Upper lobe of left lung (tissue), 5 donors: ENCODE measurements around the genes SPRY3, TMLHE and VAMP7.

- PRO-cap, 2 experiments: no peak in any of the 2 experiments
- RAMPAGE, long total RNA, 4 experiments: no peak in any of the 4 experiments
Measured at GRCh38 chrX:155216626-155217293, 500 bp downstream of the VBP1 start.

DNA sequence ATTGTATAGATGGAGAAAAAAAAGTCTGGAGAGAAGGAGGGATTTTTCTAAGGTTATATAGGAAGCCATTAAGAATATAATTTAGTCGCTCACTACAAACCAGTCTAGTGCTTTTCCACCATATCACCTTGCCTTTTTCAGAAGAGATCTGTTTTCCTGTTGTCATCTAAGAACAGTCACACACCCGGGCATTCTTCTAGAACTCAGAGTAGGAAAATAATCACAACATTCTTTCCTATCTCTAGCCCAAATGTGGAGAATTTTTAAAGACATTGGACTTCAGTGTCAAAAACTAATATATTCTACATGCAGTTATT, 419 bp downstream of the CLIC2 start:
- PRO-cap, 2 experiments: no peak in any of the 2 experiments
- RAMPAGE, long total RNA, 4 experiments: no peak in any of the 4 experiments

- PRO-cap, 2 experiments: peak in 2 of 2 experiments; most common plus-strand start chrX:155612586 (in 1); most common minus-strand start chrX:155612571 (in 2)
- RAMPAGE, long total RNA, 4 experiments: start-site peak on the plus strand in 3 of 4 experiments, at chrX:155612282-155612630 at its widest, 11 to 37 reads per replicate
Measured at GRCh38 chrX:155612086-155612822, at the start of gene SPRY3. Gene SPRY3 (plus strand): TSS chrX:155612586.

- PRO-cap, 2 experiments: peak in 2 of 2 experiments; most common plus-strand start chrX:155613040 (in 2); most common minus-strand start chrX:155612943 (in 2)
- RAMPAGE, long total RNA, 4 experiments: start-site peak on the minus strand in 1 of 4 experiments, at chrX:155612895-155612925 at its widest, 99 reads per replicate
Measured at GRCh38 chrX:155612823-155613428, at the start of gene TMLHE. Gene TMLHE (minus strand): TSS chrX:155612952.

GRCh38 chrX:155641215-155641810, 28.6 kb upstream of the TMLHE start:
- PRO-cap, 2 experiments: no peak in any of the 2 experiments
- RAMPAGE, long total RNA, 4 experiments: no peak in any of the 4 experiments

DNA sequence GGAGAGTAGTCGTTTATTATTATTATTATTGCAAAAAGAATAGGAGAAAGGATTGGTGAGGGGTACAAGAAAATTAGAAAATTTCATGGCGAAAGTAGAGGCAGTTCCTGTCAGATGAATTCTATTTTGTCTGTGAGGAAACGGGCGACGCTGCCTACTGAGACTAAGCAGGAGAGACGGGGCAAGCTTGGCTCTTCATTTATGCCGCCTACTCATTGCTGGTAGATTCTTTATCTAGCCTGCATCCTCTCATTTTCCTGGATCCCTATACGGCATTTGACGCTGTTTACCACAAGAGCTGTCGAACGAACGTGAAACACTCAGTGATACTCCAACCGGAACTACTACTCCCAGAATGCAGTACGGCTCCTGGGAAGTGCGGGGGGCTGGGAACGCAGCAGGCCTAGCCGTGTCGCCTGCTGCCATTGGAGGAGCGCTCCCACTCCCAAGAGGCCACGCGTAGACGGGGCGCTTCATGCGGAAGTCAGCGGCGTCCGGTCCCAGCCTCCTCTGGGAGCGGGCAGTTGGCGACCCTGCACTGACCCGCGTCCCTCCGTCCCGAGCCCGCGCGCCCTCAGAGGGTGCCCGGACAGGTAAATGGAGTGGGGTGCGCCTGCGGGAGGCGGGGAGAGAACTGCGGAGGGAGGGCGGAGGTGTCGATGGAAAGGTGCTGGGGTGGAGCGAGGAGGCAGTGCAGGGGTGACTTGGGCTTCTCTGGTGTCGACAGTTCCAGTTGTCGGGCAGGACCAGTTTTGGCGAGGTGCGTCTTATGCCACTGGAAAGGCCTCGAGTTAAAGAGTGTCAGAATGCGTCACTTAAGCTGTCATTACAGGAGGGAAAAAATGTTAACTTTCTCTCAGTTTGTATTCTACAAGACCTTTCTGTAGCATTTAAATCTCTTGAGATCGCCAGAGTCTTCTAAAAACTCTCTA, at the start of gene VAMP7:
VAMP7 (plus strand) TSS at position 490 of the 932 bp plus-strand sequence.
- PRO-cap, 2 experiments: peak in 2 of 2 experiments; most common plus-strand start position 503 of the sequence (in 1); most common minus-strand start position 343 of the sequence (in 2)
- RAMPAGE, long total RNA, 4 experiments: start-site peak on the plus strand in 4 of 4 experiments, centred at positions 496 to 514 of the sequence, 18 to 860 reads per replicate